ENCODE results near the gene EED.

DNA sequence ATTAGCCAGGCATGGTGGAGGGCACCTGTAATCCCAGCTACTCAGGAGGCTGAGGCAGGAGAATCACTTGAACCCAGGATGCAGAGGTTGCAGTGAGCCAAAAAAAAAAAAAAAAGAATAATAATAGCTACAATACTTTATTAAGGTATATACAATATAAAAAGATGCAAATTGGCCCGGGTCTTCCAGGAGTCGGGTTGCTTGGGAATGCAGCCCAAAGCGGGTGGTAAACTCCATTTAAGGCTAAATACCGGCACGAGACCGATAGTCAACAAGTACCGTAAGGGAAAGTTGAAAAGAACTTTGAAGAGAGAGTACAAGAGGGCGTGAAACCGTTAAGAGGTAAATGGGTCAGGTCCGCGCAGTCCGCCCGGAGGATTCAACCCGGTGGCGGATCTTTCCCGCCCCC lies 143.3 kb downstream of the DLG2 start:
- PRO-cap: no peak
- RAMPAGE, long total RNA: no peak

DNA sequence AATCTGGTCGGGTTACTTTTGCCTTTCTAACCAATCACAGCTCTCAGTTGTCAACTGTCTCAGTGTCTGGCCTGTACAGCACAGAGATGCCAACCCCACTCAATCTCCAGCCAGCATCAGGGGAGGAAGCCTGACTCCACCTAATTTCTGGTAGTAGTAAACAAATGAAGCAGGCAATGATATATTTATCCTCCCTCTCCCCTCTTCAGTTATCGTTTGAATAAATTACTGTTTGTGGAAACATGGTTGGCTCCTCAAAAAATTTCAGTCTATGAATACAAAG lies 253 bp upstream of the CCDC89 start:
- PRO-cap: no peak
- RAMPAGE, long total RNA: no peak

- PRO-cap: no peak
- RAMPAGE, long total RNA: no peak
Observed at GRCh38 chr11:86019757-86020514, 48.9 kb downstream of the PICALM start.

- PRO-cap: no peak
- RAMPAGE, long total RNA: no peak
Observed at GRCh38 chr11:86027258-86028154, 41.4 kb downstream of the PICALM start.

GRCh38 chr11:86066887-86067992 lies 1.6 kb downstream of the PICALM start:
- PRO-cap: no peak
- RAMPAGE, long total RNA: no peak

DNA sequence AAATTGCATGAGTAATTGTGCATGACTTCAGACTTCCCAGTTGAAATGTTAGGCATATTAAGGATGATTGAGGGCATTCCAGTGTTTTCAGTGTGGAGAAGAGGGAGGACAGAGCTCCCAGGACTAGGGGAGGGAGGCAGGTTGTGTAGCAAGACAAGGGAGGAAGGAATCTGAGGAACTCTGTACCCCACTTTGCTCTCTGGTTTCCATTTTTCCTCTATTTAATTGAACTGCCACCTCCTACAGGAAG lies 83.4 kb upstream of the PICALM start:
- PRO-cap: no peak
- RAMPAGE, long total RNA: no peak

DNA sequence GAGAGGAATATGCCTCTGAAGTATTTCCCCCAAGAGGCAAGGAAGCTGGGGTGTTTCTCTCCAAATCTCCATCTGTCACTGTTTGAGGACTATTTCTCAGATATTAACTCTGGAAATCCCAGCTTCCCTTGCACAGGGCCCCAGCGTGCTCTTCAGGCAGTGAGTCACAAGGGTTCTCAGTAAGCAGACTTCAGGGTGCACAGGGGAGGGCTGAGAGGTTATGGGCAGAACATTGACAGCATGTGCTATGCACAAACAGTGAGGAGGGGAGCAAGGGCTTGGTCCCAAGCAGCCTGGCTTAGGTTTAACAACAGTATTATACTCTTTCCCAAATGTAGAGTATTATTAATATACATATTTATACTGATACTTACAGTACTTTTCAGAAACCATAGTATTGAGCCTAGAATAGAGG lies 60.8 kb upstream of the EED start:
- PRO-cap: no peak
- RAMPAGE, long total RNA: no peak

DNA sequence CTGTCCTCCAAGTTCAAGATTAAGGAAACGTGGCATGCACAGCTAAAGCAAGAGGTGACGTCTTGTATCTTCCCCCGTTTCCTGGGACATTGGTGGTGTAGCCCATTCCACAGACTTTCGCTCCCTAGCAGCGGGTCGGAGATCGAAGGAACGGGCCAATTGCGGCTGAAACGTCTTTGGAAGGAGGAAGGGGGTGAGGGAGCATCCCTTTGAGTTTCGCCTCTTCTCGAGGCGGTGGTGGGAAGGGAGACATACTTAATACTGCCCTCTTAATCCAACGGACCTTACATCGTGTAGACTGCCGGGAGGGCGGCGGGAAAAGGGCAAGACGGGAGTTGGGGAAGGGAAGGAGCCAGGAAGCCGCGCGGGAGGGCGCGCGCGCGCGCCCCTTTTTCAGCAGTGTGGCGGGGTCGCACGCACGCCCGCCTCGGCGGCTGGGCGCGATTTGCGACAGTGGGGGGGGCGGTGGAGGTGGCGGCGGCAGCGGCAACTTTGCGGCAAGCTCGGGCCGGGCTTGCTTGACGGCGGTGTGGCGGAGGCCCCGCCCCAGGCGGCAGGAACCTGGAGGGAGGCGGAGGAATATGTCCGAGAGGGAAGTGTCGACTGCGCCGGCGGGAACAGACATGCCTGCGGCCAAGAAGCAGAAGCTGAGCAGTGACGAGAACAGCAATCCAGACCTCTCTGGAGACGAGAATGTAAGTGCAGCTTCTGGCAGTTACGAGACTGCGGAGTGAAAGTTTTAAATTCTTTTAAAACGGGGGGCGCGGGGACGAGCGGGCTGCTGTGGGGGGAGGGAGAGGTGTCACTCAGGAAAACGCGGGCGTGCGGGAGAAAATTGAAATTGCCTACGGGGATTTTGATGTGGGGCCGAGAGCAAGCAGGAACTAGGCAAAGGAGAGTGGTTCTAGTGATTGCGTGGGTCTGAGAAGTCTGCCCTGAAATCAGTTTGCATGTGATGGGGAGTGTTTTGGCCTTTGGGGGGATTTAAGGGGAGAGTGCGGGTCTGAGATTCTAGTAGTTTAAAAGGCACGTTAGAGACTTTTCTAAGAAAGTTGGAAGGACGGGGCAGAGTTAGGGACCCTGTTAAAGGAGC lies at the start of gene EED:
TSS of gene EED (plus strand) at position 105 of the 1,093 bp plus-strand sequence.
- PRO-cap: bidirectional peak, plus-strand start at position 141 of the sequence, minus-strand start outside the sequence; bidirectional peak, plus-strand start at position 588 of the sequence, minus-strand start at position 447 of the sequence
- RAMPAGE, long total RNA: start-site peak on the plus strand centred at position 577 of the sequence, 63 bp wide, 438 and 106 reads in 2 replicates

GRCh38 chr11:86464001-86464414 lies 89.3 kb downstream of the CCDC81 start:
- PRO-cap: no peak
- RAMPAGE, long total RNA: no peak

- PRO-cap: no peak
- RAMPAGE, long total RNA: no peak
Observed at GRCh38 chr11:86524378-86524693, 149.6 kb downstream of the CCDC81 start.

GRCh38 chr11:86559171-86560092 lies 184.7 kb downstream of the CCDC81 start:
- PRO-cap: no peak
- RAMPAGE, long total RNA: no peak

DNA sequence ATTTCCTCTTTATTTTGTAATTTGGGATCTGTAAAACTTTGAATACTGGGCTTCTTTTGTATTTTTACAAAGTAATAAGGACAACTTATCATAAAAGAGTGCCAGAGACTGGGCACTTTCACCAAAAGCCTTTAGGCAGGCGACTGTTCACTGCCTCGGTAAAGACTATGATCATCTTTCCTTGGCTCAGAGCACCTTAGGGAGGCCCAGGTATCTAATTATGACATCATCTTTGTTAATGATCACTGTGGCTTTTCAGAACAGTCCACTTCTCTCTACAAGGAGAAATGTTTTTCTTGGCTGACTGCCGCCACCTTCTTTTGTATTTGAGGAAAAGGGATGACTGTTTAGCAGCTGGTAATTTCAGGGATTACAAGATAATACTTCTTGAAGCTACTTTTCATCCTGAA lies 192.6 kb downstream of the CCDC81 start:
- PRO-cap: no peak
- RAMPAGE, long total RNA: no peak

GRCh38 chr11:86671365-86672302 lies 128.7 kb upstream of the PRSS23 start:
- PRO-cap: no peak
- RAMPAGE, long total RNA: no peak

DNA sequence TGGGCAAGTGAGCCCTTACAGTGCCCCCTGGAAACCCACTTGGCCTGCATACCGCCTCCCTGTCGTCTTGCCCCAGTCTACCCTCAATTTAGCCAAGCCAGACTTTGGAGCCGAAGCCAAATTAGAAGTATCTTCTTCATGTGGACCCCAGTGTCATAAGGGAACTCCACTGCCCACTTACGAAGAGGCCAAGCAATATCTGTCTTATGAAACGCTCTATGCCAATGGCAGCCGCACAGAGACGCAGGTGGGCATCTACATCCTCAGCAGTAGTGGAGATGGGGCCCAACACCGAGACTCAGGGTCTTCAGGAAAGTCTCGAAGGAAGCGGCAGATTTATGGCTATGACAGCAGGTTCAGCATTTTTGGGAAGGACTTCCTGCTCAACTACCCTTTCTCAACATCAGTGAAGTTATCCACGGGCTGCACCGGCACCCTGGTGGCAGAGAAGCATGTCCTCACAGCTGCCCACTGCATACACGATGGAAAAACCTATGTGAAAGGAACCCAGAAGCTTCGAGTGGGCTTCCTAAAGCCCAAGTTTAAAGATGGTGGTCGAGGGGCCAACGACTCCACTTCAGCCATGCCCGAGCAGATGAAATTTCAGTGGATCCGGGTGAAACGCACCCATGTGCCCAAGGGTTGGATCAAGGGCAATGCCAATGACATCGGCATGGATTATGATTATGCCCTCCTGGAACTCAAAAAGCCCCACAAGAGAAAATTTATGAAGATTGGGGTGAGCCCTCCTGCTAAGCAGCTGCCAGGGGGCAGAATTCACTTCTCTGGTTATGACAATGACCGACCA lies 7.6 kb downstream of the PRSS23 start:
- PRO-cap: no peak
- RAMPAGE, long total RNA: no peak

DNA sequence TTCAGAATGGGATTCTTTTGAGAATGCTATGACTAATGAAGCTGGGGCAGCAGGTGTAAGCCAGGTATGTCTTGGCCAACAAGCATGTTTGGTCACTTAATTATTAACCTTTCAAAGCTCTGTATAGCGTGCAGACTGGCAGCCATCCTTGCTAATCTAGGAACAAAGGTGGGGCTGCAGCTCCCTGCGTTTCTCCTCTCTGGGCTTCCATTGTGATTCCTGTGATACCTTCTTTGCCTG lies 11.7 kb downstream of the PRSS23 start:
- PRO-cap: no peak
- RAMPAGE, long total RNA: no peak

GRCh38 chr11:86916098-86916777 lies 39.0 kb downstream of the FZD4 start:
- PRO-cap: no peak
- RAMPAGE, long total RNA: no peak

DNA sequence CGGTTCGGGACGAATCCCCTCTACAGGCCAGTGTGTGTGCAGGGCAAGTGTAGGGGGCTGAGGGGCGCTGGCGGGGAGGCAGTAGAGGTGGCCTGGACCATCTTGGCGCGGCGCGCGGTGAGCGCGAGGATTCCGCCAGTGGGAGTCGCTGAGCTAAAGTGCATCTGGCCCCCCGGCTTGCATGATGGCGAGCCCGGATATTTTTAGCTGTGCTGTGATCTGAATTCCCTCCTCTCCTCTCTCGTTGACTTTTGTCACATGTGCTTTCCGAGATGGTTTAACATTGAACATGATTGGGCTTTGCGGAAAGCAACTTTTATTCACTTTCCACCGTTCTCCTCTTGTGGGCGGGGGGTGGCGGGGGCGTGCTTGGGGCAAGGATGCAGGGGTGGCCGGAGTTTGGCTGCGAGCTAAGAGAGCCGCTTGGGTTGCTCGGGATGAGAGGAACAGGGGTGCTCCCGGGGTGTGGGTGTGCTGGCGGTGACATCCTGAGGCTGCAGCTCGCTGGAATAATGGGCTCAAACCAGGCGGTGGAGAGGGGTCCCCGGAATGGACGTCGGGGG lies 1.5 kb downstream of the FAT3 start:
- PRO-cap: no peak
- RAMPAGE, long total RNA: no peak

GRCh38 chr11:92770602-92770988 lies 198.9 kb upstream of the MTNR1B start:
- PRO-cap: no peak
- RAMPAGE, long total RNA: no peak

GRCh38 chr11:92915445-92916005 lies 53.9 kb upstream of the MTNR1B start:
- PRO-cap: no peak
- RAMPAGE, long total RNA: no peak

- PRO-cap: no peak
- RAMPAGE, long total RNA: no peak
Observed at GRCh38 chr11:93236800-93237090, 39.0 kb upstream of the SLC36A4 start.

All from OCI-LY7 (cell line).